SK-N-DZ (cell line): ENCODE measurements around a stretch of chr11.

RAMPAGE:
- cytosol, long total RNA = no peak
- nucleus, long total RNA = no peak
Observed at GRCh38 chr11:69774217-69774849, 808 bp downstream of the FGF4 start.

GRCh38 chr11:69943523-69943965 lies 124.3 kb upstream of the FGF3 start:
RAMPAGE:
- cytosol, long total RNA = no peak
- nucleus, long total RNA = no peak

GRCh38 chr11:69970128-69970819 lies 107.8 kb upstream of the ANO1 start:
RAMPAGE:
- cytosol, long total RNA = no peak
- nucleus, long total RNA = no peak

DNA sequence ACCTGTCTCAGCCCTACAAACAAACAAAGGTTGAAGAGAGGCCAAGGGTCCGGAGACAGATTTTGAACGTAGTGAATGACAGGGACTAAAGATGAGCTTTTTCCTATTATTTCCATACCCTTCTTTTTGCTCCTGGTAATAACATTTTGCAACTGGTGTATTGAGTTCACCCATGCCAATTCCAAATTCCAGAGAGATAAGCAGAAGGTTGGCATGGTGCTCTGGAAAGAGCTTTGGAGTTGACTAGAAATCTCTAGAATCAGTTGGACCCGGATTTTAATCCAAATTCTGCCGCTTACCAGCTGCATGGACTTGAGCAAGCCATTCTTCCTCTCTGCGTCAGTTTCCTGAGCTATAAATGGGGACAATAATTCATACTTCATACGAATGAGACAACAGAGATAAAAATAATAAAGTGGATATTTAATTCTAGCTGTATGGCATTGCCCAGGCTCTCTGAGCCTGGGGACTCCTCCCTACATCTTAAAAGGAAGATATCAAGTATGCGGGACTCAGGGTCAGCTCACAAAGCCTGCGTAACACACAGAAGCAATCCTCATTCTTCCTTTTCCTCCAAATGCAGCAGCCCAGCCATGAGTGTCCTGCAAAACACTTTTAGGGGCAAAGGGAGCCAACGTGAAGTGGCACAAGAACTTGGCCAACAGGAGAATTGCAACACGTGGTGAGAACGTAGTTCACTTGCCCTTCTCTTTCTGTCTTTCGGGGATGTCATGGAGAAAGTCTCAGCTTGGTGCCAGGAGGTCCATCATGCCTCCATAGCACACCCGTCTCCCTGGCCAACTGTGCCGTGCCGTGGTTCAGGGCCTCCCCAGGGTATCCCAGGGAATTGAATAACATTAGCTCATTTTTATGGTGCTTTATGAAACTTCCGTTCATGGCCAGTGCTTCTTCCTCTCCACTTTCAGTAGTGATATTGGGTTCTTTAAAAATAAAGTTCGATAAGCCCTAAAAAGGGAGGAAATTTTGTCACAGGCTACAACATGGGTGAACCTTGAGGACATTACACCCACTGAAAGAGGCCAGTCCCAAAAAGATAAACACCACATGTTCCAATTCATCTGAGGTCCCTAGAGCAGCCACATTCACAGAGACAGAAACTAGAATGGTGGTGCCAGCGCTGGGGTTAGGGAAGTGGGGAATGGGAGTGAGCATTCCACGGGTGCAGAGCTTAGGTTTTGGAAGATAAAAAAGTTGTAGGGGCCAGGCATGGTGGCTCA lies 98.6 kb upstream of the ANO1 start:
RAMPAGE:
- cytosol, long total RNA = no peak
- nucleus, long total RNA = no peak

DNA sequence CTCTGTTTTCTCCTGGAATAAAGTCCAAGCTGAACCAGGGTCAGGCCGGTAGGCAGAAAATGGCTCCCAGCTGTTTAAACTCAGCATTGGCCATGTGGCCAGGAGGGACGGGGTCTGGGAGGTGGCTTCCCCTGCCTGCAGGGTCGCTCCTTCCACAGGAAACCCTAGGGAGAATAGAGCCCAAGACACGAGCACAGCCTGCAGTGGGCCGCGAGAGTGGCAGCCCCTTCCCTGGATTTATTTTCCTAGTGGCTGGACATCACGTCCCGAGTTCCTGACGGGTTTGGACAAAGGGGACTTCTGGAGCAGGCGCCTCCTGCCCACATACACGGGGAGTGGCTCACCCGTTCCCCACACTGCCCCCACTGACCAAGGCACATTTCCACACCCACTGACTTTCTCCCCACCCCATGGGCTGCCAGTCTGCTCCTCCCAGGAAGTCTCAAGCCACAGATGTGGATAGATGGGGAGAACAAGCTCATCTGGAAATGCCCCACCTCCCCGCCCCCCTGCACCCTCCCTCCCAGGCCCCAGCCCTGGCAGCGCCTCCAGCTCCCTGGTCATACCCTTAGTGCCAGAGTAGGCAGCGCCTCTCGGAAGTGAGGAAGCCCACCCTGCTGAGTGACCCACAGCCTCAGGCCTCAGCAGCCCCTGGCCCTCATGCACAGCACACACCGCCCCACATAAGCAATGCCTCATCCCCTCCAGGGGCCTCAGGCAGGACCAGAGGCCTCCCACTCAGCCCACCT lies 34.0 kb upstream of the FADD start:
RAMPAGE:
- cytosol, long total RNA = no peak
- nucleus, long total RNA = no peak

GRCh38 chr11:70187571-70188333 lies 15.3 kb upstream of the FADD start:
RAMPAGE:
- cytosol, long total RNA = no peak
- nucleus, long total RNA = no peak

RAMPAGE:
- cytosol, long total RNA = no peak
- nucleus, long total RNA = no peak
Observed at GRCh38 chr11:70278732-70279756, 8.6 kb downstream of the PPFIA1 start.

DNA sequence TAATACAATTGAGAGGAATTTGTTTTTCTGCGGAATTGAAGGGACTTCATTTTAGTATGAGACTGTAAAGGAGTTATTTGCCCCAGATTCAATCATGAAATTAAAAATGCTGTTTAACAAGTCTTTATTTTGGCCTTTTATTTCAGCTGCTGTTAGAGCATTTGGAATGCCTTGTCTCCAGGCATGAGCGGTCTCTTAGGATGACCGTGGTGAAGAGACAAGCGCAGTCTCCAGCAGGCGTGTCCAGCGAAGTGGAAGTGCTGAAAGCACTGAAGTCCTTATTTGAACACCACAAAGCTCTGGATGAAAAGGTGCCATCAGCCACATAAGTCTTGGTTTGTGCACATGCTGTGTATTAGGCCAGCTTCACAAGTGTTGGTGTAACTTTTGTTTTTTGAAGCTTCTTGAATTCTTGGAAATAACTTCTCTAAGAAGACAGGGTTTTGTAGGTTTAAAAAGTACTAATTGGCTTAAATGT lies 54.2 kb downstream of the PPFIA1 start:
RAMPAGE:
- cytosol, long total RNA = no peak
- nucleus, long total RNA = no peak

DNA sequence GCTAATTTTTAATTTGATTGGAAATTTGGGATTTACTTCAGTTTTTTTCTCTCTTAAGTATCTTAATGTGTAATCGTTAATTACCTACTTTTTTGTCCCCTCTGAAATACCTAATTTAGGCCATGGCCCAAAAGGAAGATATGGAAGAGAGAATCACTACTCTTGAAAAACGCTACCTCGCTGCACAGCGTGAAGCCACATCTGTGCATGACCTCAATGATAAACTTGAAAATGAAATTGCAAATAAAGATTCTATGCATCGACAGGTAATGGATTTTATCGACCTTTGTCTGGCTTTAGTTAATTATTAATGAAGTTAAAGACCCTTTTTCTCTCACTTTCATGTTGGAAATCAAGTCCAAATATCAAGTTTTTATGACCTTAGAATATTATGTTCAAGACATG lies 59.6 kb downstream of the PPFIA1 start:
RAMPAGE:
- cytosol, long total RNA = no peak
- nucleus, long total RNA = no peak

DNA sequence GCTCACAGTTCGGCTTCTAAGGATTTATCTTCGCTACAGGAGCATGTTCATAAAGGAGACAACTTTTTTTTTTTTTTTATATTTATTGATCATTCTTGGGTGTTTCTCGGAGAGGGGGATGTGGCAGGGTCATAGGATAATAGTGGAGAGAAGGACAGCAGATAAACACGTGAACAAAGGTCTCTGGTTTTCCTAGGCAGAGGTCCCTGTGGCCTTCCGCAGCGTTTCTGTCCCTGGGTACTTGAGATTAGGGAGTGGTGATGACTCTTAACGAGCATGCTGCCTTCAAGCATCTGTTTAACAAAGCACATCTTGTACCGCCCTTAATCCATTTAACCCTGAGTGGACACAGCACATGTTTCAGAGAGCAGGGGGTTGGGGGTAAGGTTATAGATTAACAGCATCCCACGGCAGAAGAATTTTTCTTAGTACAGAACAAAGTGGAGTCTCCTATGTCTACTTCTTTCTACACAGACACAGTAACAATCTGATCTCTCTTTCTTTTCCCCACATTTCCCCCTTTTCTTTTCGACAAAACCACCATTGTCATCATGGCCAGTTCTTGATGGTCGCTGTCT lies 58.0 kb downstream of the CTTN start:
RAMPAGE:
- cytosol, long total RNA = no peak
- nucleus, long total RNA = no peak

GRCh38 chr11:70825712-70826258 lies 426.6 kb downstream of the SHANK2 start:
RAMPAGE:
- cytosol, long total RNA = no peak
- nucleus, long total RNA = no peak

GRCh38 chr11:71240763-71241814 lies 11.3 kb downstream of the SHANK2 start:
RAMPAGE:
- cytosol, long total RNA = no peak
- nucleus, long total RNA = no peak

RAMPAGE:
- cytosol, long total RNA = no peak
- nucleus, long total RNA = no peak
Observed at GRCh38 chr11:71247487-71248332, 4.7 kb downstream of the SHANK2 start.

RAMPAGE:
- cytosol, long total RNA = no peak
- nucleus, long total RNA = no peak
Observed at GRCh38 chr11:71255153-71255851, 2.9 kb upstream of the SHANK2 start.

DNA sequence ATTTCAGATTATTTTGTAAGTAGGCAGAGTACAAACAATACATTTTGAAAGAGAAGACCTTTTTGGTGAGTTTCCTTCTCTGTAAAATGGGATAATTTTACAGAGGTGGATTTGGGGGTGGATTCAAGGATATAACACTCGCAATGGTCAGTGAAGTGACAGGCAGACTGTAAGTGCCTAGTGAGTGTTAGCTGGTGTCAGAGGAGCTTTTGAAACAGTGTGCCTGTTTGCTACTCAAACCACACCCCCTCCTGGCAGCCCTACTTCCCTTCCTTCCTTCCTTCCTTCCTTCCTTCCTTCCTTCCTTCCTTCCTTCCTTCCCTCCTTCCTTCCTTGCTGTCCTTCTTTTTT lies 57.5 kb downstream of the DHCR7 start:
RAMPAGE:
- cytosol, long total RNA = no peak
- nucleus, long total RNA = no peak

DNA sequence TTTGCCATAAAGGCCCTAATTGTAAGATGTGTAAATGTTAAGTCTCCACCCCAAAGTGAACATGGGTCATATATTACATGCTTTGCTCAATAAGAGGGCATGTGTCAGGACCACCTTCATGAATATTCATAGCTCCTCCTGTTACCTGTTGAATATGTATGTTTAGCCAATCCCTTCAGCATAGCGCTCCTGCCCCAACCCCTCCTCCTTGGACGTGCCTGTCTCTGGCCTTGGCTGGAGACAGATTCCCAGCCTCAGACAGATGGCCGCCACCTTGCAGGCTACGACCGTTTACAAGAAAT lies 1.2 kb upstream of the NADSYN1 start:
RAMPAGE:
- cytosol, long total RNA = no peak
- nucleus, long total RNA = no peak

DNA sequence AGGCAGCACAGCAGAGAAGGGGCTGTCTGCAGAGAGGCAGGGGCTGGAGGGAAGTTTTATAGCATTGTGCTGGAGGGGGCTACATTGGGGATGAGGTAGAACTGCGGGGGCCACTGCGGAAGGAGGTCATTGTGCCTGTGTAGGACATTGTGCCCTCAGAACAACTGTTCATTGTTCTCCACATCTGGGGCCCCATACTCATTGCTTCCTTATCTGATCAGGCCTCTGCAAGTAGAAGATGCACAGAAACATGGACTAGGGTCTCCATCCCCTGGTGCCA lies 12.0 kb downstream of the NADSYN1 start:
RAMPAGE:
- cytosol, long total RNA = no peak
- nucleus, long total RNA = no peak

DNA sequence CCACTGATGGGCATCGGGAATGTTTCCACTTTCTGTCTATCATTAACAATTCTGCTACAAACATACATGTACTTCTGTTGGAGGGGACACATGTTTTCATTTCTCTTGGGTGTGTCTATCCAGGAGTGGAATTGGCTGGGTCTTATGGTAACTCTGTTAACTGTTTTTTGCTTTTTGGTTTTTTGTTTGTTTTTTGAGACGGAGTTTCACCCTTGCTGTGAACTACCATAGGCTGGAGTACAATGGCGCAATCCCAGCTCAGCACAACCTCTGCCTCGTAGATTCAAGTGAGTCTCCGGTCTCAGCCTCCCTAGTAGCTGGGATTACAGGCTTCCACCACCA lies 27.0 kb downstream of the NADSYN1 start:
RAMPAGE:
- cytosol, long total RNA = no peak
- nucleus, long total RNA = no peak

DNA sequence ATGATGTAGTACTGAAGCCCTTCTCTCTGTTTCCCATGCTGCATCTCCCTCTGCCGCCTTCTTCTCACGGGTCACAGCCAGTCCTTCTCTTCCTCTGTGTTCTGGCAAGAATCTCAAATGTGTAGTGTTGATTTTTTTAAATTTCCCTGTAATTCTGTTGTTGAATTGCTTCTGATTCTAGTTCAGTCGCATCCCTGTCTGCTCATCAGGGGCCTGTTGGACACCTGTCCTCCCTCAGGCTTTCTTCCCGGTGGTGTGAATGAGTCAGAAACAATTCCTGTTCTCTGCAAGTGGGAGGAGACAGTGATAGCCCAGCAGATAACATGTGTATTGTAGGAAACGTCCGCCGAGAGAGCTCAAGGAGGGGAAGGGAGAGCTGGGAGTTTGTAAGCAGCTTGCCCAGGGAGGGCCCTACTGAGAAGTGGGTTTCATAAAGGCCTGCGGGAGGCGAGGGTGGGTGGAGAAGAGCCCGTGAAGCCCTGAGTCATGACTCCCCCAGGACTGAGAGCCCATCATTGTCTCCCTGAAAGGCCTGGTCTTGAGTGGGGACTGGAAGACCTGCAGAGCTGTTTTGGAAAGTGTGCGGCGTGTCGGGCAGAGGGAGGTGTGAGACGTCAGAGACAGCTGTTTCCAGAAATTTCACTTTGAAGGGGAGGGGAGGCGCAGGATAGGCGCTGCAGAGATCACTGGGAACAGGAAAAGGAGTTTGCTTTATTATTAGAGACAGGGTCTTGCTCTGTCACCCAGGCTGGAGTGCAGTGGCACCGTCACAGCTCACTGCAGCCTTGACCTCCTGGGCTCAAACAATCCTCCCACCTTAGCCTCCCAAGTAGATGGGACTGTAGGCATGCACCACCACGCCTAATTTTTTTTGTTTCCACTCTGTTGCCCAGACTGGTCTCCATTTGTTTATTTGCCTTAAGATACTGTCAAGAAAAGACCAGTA lies 35.2 kb downstream of the NADSYN1 start:
RAMPAGE:
- cytosol, long total RNA = no peak
- nucleus, long total RNA = no peak

RAMPAGE:
- cytosol, long total RNA = no peak
- nucleus, long total RNA = no peak
Observed at GRCh38 chr11:71626330-71626697, 43.6 kb upstream of the KRTAP5-11 start.